HT1080 (cell line): ENCODE measurements around a stretch of chr16.

RAMPAGE:
- cytosol, long total RNA, result no peak
- long total RNA, result no peak
- nucleus, long total RNA, result no peak
Measured at GRCh38 chr16:87953892-87955166, 3.1 kb downstream of the BANP start.

RAMPAGE:
- cytosol, long total RNA, result no peak
- long total RNA, result no peak
- nucleus, long total RNA, result no peak
Measured at GRCh38 chr16:87955386-87956116, 4.3 kb downstream of the BANP start.

DNA sequence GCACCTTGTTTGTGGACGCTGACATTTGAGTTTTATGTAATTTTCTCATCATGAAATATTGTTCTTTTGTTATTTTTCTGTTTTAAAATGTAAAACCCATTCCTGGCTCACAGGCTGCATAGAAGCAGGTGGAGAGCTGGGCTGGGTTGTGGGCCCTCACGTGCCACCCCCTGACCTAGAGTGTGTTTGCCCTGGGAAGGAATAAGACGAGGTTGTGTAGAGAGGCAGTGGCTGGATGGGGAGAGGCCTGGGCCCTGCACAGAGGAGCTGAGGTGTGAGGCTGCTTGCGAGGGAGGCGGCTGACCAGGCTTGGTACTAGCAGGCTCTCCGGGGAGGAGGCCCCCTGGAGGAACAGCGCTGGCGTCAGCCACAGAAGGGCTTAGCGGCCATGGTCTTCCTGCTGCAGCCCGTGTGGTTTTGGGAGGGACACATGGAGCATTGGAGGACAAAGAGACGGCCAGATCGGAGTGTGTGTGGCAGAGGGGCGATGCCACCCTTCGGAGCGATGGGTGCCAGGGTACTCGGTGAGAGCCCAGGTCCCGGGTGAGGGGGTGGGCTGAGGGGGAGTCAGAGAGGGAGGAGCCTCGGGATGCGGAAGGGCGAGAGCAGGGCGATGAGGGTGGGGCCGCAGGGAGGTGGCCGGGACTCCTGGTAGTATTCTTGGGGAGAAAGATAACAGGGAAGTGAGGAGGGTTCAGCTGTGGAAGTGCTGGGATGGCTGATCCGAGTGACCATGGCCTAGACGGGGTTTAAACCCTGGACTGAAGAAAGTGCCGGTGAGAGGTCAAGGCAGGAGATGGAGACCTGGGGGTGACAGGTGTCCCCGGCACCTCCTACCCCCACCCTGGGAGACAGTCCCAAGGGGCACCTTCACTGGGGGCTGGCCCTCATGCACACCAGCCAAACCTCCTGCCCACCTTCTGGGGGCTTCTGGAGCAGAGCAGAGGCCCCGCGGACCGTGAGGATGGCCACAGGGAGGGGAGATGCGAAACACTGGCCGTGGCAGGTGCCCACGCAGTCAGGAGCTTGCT, 8.3 kb downstream of the BANP start:
RAMPAGE:
- cytosol, long total RNA, result no peak
- long total RNA, result no peak
- nucleus, long total RNA, result no peak

DNA sequence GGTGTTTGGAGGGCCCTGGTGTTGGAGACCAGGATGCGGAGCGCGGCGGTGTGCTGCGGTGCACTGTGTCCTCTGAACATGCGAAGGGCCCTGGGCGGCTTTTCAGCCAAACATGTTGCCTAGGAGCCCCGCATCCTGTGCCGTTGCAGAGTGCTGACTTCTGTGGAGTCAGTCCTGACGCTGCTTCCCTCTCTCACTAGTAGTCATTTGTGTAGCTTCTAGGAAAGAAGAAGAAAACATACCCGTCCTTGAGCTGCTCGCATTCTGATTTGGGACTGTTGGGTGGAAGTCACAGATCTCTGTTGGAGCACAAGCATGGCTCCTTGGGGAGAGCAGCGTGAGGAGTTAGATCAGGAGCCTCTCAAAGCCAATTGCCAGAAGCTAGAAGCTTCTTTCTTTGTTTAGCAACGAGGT, 42.8 kb downstream of the BANP start:
RAMPAGE:
- cytosol, long total RNA, result no peak
- long total RNA, result no peak
- nucleus, long total RNA, result no peak

DNA sequence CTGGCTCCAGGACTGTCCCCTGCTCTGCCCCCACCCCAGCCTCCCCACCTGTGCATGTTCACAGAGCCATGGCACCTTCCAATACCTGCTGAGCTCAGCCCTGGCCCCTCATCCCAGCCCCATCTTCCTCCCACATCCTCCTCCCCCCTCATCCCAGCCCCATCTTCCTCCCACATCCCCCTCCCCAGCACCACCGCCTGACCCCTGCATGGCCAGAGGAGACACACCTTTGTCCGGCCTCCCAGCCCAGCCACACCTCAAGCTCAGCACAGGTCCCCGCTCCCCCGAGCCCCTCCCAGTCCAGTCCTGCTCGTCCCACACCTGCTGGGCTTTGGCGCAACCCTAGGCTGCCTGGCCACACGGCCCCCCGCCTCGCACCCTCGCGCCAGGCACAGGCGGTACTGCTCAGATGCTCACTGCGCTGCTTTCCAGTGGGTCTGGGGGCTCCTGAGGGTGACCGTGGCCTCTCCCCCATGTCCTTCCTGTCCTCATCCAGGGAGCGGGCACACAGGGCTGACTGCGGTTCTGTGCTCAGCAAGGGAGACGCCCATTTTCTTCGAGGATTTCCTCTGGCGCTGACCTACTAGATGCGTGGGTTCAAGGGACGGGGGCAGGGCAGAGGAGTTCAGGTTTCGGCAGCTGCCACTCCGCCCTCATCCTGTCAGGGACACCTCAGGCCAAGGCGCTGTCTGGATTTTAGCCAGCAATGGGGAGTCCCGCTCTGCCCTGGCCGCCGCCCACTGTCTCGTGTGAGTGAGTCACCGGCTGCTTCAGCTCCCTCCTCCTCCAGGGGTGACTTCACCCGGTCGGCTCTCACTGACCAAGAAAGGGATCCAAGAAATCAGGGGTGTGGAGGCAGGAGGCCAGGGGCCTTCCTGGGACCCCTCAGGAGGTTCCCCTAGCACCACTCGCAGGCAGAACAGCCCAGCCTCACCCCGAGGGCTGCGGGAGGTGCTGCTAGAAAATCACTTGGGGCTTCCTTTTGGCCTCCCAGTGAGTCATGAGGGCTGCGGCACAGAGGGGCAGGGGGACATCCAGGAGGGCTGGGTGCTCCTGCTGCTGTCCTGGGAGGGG, 118.0 kb upstream of the ZNF469 start:
RAMPAGE:
- cytosol, long total RNA, result no peak
- long total RNA, result no peak
- nucleus, long total RNA, result no peak

DNA sequence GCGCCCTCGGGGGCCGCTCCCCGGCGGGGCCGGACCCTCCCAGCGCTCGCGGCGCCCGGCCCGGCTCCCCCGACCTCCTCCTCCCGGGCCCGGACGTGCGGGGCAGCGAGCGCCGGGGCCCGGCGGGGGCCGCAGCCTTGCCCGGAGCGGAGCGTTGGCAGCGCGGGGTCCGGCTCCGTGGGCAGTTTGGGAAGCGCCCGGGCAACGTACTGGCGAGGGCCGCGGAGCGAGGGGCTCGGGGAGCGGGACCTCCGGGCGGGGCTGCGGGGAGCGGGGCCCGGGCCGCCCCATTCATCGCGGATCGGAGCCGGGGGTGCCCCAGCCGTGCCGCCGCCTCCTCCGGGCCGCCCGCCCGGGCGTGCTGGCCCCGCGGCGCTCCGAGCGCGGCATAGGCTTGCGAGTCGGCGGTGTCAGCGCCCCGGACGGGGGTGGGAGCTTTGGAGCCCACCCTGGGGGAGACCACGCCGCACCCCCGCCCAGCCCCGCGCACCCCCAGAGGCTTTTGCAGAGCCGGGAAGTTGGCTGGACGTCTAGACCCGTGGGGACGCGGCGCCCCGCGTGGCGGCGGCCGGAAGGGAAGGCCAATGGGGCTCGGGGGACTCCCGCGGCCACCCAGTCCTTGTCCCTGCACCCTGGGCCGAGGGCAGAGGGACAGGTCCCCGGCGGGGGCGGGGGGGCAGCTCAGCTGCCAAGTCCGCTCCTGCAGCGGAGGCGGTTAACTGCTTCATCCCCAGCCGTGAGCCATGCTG, 783 bp downstream of the ZNF469 start:
RAMPAGE:
- cytosol, long total RNA, result no peak
- long total RNA, result no peak
- nucleus, long total RNA, result no peak

DNA sequence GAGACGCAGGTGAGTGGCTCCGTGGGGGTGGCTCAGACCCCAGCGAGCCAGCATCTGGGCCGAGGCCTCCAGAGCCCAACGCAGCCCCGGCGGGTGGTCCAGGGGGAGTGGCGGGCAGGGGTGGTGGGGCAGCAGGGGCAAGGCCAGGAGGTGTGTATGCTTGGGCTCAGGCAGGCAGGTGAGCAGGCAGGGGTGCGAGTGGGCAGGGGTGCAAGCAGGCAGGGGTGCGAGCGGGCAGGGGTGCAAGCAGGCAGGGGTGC, 28.4 kb downstream of the ZNF469 start:
RAMPAGE:
- cytosol, long total RNA, result no peak
- long total RNA, result no peak
- nucleus, long total RNA, result no peak

RAMPAGE:
- cytosol, long total RNA, result no peak
- long total RNA, result no peak
- nucleus, long total RNA, result no peak
Measured at GRCh38 chr16:88451527-88452454, 1.3 kb upstream of the ZFPM1 start.

DNA sequence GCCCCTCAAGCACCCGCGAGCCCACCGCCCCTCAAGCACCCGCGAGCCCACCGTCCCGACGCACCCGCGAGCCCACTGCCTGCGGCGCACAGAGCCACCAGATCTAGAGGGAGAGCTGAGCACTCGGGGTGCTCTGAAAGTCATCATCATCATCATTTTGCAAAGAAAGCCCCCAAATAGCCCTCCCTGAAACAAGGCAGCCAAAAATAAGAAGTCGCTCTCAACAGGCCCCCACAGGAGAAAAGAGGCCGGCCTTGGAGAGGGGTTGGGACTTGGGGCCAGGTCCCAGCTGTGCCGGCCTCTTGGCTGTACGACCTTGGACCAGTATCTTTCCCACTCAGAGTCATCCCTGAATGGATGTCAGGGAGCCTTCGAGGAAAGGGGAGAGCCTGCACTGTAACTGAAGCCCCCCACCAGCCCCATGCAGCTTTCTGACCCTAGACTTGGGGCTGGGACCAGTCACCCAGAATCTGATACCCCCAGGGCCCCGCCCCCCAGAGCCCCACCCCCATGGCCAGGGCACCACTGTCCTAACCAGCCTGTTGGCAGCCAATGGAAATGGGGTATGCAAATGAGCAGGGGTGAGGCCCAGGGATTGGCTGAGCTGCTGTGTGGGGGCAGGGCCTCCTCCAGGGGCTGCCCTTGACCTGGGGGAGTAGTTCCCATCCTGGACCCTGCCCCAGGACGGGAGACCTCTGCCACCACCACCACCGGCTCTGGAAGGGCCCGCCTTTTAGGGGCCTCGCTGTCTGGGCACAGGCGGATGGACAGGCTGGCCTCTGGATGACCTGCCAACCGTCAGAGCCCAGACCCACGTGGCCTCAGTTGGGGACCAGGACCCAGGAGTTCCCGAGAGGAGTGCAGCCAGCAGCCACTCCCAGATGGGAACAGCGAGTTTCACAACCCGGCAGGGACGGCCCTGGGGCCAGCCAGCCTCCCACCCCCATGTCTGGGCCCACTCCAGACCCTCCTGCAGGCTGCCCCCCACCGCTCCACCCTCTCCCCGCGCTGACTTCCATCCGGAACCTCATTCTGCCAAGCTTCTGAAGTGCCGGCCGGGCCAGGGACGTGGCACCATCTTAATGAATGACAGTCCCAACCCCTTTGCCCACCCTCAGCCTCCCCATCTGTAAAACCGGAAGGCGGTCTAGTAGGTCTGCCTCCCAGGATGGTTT, 15.5 kb downstream of the ZFPM1 start:
RAMPAGE:
- cytosol, long total RNA, result no peak
- long total RNA, result no peak
- nucleus, long total RNA, result no peak

GRCh38 chr16:88479385-88479695, 26.3 kb downstream of the ZFPM1 start:
RAMPAGE:
- cytosol, long total RNA, result no peak
- long total RNA, result no peak
- nucleus, long total RNA, result no peak

DNA sequence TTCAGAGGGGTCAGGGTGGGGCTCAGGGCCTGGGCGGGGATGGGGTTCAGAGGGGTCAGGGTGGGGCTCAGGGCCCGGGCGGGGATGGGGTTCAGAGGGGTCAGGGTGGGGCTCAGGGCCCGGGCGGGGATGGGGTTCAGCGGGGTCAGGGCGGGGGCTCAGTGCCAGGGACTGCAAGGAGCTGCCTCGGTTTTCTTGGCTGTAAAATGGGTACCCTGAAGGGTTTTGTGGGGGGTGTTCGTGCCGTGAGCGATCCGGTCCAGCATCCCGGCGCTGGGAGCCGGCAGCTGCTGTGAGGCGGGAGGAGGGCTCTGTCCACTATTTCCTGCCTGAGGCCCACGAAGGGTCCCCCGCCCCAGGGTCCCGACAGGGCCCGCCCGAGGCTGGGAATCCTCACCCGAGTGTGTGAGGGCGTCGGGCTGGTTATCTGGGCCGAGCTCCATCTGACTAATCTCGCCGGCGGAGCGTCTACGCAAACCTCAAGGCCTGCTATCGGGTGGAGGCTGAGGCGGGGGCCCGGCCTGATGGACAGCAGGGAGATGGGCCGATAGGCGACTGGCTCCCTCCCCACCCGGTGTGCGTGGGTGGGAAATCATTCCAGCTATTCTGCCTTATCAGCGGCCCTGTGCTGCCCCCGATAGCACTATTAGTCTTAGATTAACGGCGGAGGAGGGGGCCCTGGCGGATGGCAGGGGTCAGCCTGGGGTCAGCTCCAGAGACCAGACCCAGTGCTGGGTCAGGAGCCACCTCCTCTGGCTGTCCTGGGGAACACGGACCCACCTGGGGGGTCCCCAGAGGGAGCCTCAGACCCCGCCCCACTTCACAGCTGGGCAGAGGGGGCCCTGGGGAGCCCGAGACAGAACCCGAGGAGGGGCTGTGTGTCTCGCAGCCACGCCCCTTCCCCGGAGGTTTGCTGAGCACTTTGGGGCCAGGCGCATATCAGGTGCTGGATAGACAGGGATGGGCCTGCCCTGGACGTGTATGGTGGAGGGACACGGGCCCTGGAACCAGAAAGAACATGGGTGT, 44.6 kb downstream of the ZFPM1 start:
RAMPAGE:
- cytosol, long total RNA, result no peak
- long total RNA, result no peak
- nucleus, long total RNA, result no peak

RAMPAGE:
- cytosol, long total RNA, result no peak
- long total RNA, result no peak
- nucleus, long total RNA, result no peak
Measured at GRCh38 chr16:88550186-88550710, 20.0 kb upstream of the ZC3H18 start.

RAMPAGE:
- cytosol, long total RNA, result no peak
- long total RNA, result no peak
- nucleus, long total RNA, result no peak
Measured at GRCh38 chr16:88579008-88579631, 8.9 kb downstream of the ZC3H18 start.

DNA sequence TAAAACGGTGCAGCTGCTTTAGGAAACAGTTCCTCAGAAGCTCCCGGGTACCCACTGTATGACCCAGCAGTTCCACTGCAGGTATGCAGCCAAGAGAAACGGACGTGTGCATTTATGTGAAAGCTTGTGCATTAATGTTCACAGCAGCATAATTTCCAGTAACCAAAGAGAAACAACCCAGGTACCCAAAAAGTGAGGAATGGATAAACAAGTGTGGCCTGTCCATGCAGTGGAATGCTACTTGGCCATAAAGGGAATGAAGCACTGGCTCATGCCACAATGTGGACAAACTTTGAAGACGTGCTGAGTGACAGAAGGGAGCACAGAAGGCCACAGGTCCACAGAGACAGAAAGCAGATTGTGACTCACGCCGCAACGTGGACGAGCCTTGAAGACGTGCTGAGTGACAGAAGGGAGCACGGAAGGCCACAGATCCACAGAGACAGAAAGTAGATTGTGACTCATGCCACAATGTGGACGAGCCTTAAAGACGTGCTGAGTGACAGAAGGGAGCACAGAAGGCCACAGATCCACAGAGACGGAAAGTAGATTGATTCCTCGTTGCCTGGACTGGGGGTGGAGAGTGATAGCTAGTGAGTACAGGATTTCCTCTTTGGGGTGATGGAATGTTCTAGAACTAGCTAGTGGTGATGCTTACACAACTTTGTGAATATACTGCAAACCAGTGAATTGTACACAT, 19.2 kb downstream of the ZC3H18 start:
RAMPAGE:
- cytosol, long total RNA, result no peak
- long total RNA, result no peak
- nucleus, long total RNA, result no peak

DNA sequence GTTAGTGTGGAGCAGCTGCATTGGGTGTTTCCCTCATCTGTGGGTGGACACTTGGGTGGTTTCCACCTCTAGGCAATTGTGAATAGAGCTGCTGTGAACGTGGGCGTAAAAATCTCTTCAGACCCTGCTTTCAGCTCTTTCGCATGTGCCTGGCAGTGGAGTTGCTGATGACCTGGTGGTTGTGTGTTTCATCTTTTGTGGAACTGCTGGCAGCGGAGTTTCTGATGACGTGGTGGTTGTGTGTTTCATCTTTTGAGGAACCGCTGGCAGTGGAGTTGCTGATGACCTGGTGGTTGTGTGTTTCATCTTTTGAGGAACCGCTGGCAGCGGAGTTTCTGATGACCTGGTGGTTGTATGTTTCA, 21.4 kb downstream of the ZC3H18 start:
RAMPAGE:
- cytosol, long total RNA, result no peak
- long total RNA, result no peak
- nucleus, long total RNA, result no peak

DNA sequence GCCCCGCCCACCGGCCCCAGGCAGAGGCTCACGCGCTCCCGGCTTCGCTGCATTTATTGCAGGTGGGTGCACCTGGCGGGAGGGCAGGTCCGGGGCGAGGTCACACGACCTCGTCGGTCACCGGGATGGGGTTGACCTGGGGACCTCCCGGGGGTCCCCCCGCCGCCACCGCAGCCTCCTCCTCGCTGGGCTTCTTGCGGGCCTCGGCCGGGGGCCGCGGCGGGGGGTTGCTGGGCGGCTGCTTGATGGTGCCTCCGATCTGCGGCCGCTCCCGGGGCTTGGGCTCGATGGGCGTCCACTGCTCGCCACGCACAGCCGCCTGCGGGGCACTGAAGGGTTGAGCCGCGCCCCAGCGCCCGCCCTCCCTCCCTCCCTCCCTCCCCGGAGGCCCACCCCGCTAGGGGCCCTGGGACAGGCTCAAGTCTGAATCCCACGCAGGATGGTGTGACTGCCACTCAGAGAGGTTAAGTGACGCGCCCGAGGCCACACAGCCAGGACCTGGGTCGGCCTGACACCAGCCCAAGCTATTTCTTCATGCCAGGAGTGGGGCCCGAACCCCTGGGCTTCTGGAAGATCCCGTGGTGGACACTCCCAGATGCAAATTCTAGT, 5.0 kb downstream of the IL17C start:
RAMPAGE:
- cytosol, long total RNA, result no peak
- long total RNA, result no peak
- nucleus, long total RNA, result no peak

DNA sequence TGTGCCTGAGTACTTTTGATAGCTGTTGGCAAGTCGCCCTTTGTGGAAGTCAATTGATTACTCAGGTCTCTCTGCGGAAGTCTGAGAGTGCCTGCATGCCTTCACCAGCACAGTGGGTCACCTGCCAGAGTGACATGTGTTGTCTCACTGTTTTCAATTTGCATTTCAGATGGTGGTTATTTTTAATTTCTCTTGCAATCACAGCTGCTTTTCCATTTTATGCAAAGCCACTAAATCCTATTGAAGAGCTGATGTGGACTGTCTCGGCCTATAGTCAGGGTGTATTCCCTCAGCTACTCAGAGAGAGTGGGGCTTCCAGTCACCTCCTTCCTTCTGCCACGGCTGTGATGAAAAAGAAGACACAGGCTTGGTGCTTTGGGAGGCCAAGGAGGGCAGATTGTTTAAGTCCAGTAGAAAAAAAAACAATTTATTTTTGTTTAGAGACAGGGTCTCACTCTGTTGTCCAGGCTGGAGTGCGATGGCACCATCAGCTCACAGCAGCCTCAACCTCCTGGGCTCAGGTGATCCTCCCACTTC, 2.5 kb upstream of the MVD start:
RAMPAGE:
- cytosol, long total RNA, result no peak
- long total RNA, result no peak
- nucleus, long total RNA, result no peak

RAMPAGE:
- cytosol, long total RNA, result no peak
- long total RNA, result no peak
- nucleus, long total RNA, result no peak
Measured at GRCh38 chr16:88716480-88717563, 10.5 kb downstream of the CTU2 start.

GRCh38 chr16:88720690-88721079, 14.4 kb downstream of the CTU2 start:
RAMPAGE:
- cytosol, long total RNA, result no peak
- long total RNA, result no peak
- nucleus, long total RNA, result no peak

DNA sequence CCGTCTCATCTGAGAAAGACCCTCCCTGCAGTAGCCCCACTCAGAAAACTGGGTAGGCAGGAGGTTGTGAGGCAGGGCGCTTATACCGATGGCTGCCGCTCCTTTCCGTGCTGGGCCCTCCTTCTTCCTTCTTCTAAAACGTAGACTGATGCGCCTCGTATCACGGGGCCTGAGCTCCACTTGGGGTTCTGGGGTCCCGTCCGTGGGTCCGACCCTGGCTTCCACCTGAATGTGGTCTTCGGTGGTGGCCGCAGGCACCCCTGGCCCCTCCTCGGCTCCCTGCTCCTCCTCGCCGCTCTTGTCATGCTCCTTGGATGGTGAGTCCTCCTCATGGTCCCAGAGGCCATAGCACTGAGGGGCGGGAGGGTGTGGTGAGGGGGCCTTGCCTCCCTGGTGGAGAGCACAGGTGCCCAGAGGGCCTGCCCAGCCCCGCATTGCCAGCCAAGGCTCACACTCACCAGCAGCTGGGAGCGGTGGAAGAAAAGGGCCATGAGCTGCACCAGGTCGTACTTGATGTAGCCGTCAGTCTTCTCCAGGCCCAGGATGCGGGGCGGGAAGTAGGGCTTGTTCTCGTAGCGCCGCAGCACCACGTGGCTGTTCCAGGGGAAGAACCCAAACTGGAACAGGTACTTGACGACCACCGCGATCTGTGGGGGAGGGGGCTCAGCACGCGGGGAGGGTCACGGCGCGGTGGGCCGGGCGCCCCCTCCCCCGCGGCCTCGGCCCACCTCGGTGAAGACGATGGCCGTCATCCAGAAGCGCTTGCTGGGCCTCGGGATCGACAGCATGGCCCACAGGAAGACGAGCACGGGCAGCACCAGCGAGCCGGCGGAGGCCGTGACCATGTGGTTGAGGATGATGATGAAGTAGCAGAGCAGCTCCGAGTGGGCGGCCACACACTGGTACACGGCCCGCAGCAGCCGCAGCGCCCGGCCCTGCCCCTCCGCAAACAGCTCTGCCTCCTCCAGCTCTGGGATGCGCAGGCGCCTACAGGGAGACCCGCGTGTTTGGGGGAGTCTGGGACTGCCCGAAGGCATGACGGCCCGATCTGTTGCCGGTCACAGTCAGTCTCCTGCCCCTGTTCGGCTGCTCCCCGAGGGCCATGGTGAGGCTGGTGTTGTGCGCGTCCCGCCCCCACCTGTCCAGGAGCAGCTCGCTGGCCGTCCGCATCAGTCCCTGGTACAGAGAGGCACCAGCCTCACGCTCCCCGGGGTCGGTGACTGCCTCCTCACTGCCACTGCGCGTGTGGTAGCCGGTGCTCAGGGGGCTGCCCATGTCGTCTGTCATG, 15.2 kb downstream of the CTU2 start:
RAMPAGE:
- cytosol, long total RNA, result no peak
- long total RNA, result no peak
- nucleus, long total RNA, result no peak